Smooth muscle cell (in vitro differentiated cells): Measurements from ENCODE around the gene PTPN9.

DNA sequence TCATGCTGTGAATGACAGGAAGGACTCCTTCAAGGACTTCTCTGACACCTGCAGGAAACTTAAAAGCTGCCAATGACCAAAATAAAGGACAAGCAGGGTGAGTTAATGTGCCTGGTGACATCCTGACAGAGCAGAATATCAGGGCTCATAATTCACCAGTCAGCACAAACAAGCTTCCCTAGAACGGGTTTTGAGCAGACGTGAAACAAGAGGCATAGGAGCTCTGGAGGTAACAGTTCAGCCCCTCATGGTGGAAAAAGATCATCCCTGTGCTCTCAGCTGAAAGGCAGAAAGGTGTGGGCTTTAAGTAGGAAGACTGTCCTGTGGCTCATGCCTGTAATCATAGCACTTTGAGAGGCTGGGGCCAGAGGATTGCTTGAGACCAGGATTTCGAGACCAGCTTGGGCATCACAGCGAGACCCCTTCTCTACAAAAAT is 2.3 kb downstream of the SCAMP2 start:
- RAMPAGE, long total RNA = no peak

DNA sequence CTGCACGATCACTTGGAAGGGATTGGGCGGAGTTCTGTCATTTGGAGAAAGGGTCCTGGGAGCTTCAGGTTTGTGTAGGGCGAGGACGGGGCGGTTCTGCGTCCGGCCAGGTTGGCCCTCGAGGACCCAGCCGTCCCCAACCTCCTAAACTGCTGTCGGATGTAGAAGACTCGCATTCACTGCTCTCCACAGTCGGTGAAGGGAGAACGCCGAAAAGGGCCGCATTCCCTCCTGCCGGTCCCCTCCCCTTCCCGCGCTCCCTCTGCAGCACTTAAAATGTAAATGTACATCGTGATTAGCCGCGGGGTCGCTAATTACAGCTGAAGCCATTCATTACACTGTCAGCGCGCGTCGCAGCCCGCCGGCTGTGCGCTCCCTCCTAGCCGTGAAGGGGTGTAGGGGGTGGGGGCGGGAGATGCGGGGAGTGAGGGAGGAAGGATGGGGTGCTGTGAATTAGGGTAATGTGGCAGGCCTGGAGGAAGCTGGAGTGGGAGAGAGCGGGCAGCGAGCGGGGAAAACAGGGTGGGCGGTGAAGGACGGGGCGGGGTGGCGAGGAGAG is 2.6 kb upstream of the RPP25 start:
- RAMPAGE, long total RNA = no peak

GRCh38 chr15:75177804-75178054 is 24.0 kb upstream of the C15orf39 start:
- RAMPAGE, long total RNA = no peak

- RAMPAGE, long total RNA = no peak
These were observed 6.2 kb upstream of the C15orf39 start for GRCh38 chr15:75195489-75195826.

- RAMPAGE, long total RNA = no peak
These were observed 3.1 kb upstream of the C15orf39 start for GRCh38 chr15:75198503-75199054.

DNA sequence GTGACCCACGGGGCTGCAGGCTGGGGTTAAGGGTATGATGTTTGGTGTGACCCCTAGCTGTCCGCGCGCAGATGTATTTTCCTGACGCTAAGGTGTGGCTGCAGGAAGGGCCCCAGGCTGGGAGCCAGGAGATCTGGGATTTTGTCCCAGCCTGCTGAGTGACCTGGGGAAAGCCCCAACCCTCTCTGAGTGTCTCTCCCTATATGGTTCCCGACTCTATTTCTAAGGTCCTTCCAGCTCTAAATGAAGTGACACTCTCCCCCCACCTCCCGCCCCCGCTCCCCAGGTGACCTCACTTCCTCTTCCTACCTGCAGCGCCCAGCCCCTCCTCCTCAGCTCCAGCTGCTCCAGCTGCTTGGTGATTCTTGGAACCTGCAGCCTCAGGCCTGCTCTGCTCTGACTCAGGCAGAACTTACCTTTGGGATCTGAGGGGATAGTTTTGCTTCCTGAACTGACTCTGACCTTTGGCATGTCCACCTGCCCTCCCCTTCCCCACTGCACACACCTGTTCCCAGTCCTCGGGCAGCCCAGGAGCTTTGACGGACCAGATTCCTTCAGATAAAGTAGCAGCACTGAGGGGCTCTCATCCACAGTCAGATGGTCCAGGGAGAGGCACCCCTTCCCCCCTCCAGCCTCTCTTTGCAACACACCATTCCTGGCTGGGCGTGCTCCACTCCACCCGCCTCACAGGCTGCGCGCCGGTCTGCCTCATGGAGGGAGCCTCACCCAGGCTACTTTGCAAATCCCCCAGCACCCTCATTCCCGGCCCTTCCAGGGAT is 937 bp upstream of the C15orf39 start:
- RAMPAGE, long total RNA = no peak

GRCh38 chr15:75206074-75206772 is 4.5 kb downstream of the C15orf39 start:
- RAMPAGE, long total RNA = no peak

DNA sequence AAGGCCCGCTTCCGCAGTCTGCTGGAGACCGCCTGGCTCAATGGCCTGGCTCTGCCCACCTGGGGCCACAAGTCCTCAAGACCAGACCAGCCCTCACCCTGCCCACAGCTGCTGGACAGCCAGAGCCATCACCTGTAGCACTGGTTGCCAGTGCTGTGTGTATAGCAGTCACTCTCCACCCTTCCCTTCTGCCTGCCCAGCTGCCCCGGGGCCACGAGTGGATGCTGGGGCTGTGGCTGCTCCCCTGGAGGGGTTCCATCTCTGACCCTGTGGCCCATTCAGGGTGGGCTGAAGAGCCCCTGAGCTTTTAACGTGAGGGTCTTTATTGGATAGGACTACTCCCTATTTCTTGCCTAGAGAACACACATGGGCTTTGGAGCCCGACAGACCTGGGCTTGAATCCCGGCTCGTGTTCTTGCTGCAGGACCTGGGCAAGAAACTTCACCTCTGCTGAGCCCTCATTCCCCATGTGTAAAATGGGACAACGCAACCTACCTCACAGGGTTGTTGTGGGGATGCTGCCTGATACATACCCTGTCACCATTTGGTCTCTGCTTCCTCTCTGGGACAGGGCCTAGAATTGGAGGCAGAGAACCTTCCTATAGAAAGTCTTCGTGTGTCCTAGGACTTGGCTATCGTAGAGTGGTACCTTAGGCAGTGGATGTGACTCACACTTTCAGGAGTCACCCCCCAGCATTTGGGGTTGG is 9.4 kb downstream of the C15orf39 start:
- RAMPAGE, long total RNA = no peak

DNA sequence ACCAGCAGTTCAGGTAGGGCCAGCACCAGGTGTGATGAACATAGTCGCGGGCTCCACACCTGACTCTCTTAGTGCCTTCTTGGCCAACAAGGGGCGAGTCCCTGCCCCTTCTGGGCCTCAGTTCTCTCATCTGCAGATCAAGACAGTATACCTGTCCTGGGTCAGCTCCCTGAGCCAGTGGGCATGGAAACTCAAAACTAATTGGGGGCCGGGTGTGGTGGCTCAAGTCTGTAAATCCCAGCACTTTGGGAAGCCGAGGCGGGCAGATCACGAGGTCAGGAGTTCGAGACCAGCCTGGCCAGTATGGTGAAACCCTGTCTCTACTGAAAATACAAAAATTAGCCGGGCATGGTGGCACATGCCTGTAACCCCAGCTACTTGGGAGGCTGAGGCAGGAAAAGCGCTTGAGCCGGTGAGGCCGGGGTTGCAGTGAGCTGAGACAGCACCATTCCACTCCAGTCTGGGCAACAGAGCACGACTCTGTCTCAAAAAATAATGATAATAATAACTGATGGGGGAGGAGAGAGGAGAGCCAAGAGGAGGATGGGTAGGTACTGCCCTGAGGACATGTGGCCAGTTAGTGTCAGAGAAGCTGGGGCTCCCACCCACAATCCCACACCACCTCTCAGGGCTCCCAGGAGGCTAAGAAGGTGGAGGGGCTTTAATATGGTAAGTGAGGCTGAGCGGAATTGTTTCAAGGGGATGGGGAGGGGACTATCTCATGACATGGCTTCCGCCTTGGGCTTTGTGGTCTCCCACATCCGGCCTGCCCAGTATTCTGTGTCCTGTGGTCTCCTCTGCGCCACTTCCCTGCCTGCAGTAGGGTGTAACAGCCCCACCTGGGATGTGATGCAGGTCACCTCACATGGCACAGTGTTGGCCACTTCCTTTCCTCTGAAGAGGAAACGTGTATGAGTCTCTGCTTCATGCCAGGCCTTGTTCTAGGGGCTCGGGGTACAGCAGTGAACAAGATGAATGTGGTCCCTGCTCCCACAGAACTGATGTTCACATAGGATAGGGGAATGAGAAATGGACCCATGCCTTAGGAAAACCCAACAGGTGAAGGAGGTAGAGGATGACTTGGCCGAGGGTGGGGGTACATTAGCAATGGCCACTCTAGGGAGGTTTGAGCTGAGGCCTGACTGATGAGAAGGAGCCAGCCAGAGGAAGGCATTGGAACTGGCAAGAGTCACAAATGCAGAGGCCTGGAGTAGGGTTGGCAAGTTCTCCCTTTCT is 2.9 kb downstream of the NEIL1 start:
- RAMPAGE, long total RNA = no peak

GRCh38 chr15:75579163-75579922 is at the start of gene PTPN9:
TSS of gene PTPN9 (minus strand) at chr15:75579315.
- RAMPAGE, long total RNA = no peak

DNA sequence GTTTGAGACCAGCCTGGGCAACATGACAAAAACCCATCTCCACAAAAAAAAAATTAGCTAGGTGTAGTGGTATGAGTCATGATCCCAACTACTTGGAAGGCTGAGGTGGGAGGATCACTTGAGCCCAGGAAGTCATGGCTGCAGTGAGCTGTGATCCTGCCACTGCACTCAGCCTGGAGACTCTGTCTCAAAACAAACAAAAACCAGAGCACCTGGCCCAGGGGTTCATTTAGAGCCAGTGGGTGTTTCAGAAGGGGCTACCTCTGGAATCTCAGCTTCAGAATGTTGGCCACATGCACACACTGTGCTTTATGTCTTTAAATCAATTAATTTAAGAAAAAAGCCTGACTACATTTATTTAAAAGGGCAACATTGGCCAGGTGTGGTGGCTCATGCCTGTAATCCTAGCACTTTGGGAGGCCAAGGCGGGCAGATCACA is 2.2 kb upstream of the SNUPN start:
- RAMPAGE, long total RNA = no peak

GRCh38 chr15:75648721-75649216 is 1.1 kb downstream of the SNX33 start:
- RAMPAGE, long total RNA = no peak

GRCh38 chr15:75699884-75700224 is 12.8 kb downstream of the CSPG4 start:
- RAMPAGE, long total RNA = no peak

DNA sequence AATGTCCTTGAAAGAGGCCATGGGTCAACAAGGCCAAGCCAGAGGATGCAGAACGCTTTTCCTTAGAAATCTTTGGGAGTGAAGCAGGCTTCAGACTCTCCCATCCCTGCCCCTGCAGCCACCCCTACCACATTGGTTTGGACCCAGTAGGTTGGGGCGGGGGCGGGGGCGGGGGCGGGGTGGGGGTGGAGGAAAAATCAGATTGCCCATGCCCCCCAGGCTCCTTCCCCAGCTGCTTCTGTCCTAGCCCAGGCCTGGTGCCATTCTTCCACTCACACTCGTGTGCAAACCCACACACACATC is 13.6 kb downstream of the ODF3L1 start:
- RAMPAGE, long total RNA = no peak

GRCh38 chr15:76197485-76198278 is 113.6 kb downstream of the ETFA start:
- RAMPAGE, long total RNA = no peak

DNA sequence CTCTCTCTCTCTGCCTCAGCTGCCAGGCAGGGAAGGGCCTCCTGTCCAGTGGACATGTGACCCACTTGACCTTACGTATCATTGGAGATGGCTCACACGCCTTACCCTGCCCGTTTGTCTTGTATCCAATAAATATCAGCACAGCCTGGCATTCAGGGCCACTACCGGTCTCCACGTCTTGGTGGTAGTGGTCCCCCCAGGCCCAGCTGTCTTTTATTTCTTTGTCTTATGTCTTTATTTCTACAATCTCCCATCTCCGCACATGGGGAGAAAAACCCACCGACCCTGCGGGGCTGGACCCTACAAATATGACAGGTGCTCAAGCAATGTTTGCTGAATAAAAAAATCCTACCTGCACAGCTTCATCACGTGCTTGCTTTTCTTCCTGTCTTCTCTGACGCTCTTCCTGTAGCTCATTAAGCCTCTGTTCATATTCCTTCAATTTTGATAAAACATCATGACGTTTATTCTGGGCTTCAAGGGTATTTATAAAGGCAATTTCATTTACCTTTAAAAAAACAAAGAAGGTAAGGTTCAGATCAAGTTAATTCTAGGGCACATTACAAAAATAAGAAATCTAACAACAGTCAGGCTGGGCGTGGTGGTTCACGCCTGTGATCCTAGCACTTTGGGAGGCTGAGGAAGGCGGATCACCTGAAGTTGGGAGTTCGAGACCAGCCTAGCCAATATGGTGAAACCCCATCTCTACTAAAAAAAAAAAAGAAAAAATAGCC is 172.1 kb downstream of the SCAPER start:
- RAMPAGE, long total RNA = no peak

GRCh38 chr15:77023290-77023799 is 28.4 kb downstream of the PSTPIP1 start:
- RAMPAGE, long total RNA = no peak

GRCh38 chr15:77354124-77354712 is 65.7 kb downstream of the PEAK1 start:
- RAMPAGE, long total RNA = no peak

GRCh38 chr15:77418625-77419059 is 1.3 kb downstream of the PEAK1 start:
- RAMPAGE, long total RNA = no peak

DNA sequence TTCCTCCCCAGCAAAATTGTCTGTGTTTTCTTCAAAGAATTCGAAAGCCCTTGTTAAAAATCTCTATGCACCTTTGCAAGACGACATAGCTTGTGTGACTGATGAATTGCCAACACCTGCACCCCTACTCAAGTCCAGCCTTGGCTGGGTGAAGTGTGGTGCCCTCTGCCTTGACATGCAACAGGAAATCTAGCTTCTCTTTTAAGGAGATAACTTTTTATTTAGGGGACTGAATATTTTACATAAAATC is 642 bp downstream of the HMG20A start:
- RAMPAGE, long total RNA = no peak